ENCODE measurements around the genes CCL21, FAM205C and DNAJB5.

GRCh38 chr9:34630656-34631169, 1.8 kb upstream of the ARID3C start:
- PRO-cap, 2 experiments: no peak in any of the 2 experiments

DNA sequence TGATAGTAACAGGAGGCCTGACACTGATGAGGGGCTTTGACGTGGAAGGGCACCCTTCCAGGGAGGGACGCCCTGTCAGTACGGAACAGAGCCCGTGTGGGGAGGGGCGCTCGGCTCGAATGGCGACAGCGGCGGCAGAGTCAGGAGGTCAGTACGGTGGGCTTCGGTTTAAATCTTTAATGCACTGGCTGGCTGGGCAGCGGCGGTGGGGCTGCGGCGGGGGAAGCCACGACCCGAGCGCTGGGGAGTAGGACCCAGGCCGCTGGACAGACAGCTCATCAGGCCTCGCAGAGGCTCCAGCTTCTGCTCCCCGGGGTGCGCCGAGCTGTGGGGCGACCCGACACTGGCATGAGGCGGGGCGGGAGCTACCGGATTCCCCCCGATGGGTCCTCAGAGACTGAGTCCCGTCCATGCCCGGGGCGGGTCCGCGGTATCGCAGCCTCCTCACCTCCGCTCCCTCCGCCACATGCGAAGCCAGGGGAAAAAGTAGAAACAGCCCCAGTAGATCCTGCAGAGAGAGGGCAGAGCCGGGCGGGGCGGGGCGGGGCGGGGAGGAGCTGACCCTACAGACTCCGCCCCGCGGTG, 887 bp downstream of the ENSG00000187186 start:
- PRO-cap, 2 experiments: peak in 2 of 2 experiments; most common minus-strand start position 468 of the sequence (in 1)

- PRO-cap, 2 experiments: no peak in any of the 2 experiments
These were observed at the start of gene CCL21 for GRCh38 chr9:34710006-34710528. TSS of gene CCL21 (minus strand) at chr9:34710136.

GRCh38 chr9:34895497-34896007, at the start of gene FAM205C:
TSS of gene FAM205C (minus strand) at chr9:34895764.
- PRO-cap, 2 experiments: no peak in any of the 2 experiments

DNA sequence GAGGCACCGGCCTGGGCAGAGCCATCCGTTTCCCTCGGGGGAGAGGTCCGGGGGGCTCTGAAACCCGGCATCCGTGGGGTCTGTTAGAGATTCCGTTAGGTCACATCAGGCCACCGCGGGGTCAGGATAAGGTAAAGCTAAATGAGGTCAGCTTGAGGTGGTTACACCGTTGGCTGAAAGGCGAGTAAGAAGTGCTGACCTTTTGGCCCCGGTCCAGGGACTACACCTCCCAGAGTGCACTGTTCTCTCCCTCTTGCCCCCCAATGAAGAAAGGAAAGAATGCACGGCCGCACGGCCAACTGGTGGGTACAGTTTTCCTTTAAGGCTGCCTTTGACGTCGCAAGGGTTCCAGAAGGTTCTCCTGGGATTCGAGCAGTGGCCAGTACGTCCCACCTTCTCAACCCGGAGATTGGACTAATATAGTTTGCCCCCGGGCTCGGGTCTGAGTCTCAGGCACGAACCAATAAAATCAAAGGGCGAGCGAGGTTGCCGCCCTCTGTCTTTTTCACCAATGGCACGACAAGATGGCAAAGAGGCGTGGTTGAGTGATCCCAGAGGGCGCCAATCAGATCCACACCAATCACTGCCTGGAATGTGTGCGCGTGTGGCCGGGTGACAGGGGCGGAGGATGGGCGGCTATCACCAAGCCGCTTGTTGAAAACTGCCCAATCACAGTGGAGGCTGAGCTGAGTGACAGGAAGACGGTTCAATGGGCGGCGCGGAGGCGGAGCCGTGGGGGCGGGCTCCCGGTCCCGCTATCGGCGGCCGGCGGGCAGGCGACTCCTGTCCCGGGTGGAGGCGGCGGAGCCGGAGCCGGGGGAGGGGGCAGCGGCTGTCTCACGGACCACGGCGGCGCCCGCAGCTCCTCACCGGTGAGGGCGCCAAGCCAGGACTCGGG, at the start of gene DNAJB5:
DNAJB5 (plus strand) TSS at position 786 of the 898 bp plus-strand sequence.
- PRO-cap, 2 experiments: peak in 2 of 2 experiments; most common plus-strand start position 786 of the sequence (in 2); most common minus-strand start position 391 of the sequence (in 2)

DNA sequence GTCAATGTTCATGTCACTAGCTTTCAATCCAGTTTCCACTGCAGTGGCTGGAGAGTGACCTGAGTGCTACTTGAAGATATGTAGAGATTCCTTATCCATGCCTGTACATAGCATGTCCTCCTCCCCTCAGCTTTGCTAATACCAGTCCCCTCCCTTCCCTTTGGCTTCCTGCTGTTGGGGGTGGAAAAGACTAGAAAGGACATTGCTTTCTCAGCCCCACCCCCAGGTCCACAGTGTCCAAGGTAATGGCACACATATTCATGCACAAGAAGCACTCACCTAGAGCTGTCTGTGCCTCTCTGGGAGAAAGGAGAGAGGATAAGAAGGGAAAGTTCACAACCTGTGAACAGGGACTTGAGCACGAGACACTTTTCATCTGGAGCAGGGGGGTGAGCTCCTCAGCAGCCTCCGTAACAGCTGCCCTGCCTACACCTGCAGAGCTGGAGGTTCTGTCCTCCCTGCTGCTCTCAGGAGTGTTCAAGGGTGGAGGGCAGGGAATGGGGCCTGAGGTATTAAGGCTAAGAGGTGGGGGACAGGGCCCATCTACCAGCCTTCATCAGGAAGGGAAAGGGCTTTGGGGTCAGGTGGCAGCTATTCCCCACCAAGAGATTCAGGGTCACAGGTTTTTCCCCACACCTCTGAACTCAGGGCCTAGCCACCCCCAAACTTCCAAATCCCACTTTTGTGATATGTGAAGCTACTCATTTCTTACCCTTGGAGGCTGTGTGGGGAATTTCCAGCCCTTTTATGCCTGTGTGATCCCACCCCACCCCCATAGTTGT, 8.1 kb downstream of the DNAJB5 start:
- PRO-cap, 2 experiments: no peak in any of the 2 experiments

GRCh38 chr9:35039366-35040146, 2.5 kb upstream of the C9orf131 start:
- PRO-cap, 2 experiments: peak in 2 of 2 experiments; most common minus-strand start chr9:35039446 (in 2)

- PRO-cap, 2 experiments: peak in 2 of 2 experiments; most common minus-strand start chr9:35066710 (in 1)
These were observed 5.8 kb downstream of the VCP start for GRCh38 chr9:35066504-35067243.

GRCh38 chr9:35078975-35079402, 753 bp downstream of the FANCG start:
- PRO-cap, 2 experiments: no peak in any of the 2 experiments

- PRO-cap, 2 experiments: peak in 2 of 2 experiments; most common plus-strand start chr9:35111813 (in 1); most common minus-strand start chr9:35111559 (in 2)
These were observed 4.3 kb downstream of the ATOSB start for GRCh38 chr9:35111154-35111975.

- PRO-cap, 2 experiments: no peak in any of the 2 experiments
These were observed 3.0 kb downstream of the UNC13B start for GRCh38 chr9:35164694-35165284.

GRCh38 chr9:35236510-35237246, 74.9 kb downstream of the UNC13B start:
- PRO-cap, 2 experiments: no peak in any of the 2 experiments

GRCh38 chr9:35310415-35310656, 148.5 kb downstream of the UNC13B start:
- PRO-cap, 2 experiments: no peak in any of the 2 experiments

- PRO-cap, 2 experiments: no peak in any of the 2 experiments
These were observed 1.1 kb downstream of the RUSC2 start for GRCh38 chr9:35491128-35491322.

- PRO-cap, 2 experiments: no peak in any of the 2 experiments
These were observed 31.7 kb downstream of the RUSC2 start for GRCh38 chr9:35521603-35522072.

DNA sequence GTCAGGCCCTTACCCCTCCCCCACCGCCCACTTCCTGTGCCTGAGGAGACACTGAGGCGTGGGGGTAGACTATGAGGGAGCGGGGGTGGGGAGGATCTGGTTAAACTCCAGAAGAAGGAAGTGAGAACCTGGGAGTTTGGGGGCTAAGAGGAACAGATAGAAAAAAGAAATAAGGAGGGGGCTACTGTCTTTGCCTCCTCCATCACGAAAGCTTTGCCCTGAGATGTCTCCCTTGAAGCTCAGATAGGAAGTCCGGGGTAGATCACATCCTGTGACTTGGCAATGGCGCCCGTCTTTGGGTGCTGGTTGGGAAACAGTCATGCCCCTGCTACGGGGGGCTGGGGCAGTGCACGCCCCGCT, 1.3 kb downstream of the SIT1 start:
- PRO-cap, 2 experiments: no peak in any of the 2 experiments

DNA sequence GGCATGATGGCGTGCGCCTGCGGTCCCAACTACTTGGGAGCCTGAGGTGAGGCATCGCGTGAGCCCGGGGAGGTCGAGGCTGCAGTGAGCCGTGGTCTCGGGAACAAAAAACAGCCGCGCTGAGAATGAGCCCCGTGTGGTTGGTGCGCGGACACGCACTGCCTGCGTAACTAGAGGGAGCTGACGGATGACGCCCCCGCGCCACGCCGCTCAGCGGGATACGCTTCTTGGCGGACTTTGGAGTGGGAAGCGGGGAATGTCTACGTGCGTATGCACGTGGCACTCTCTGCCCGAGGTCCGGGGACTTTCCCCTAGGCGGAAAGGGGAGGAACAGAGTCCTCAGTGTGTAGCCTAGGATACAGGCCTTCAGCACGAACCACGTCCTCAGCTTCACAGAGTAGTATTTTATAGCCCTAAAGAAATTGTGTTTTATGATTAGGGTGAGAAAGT, 426 bp upstream of the CCDC107 start:
- PRO-cap, 2 experiments: peak in 2 of 2 experiments; most common plus-strand start position 240 of the sequence (in 2); most common minus-strand start position 160 of the sequence (in 2)

DNA sequence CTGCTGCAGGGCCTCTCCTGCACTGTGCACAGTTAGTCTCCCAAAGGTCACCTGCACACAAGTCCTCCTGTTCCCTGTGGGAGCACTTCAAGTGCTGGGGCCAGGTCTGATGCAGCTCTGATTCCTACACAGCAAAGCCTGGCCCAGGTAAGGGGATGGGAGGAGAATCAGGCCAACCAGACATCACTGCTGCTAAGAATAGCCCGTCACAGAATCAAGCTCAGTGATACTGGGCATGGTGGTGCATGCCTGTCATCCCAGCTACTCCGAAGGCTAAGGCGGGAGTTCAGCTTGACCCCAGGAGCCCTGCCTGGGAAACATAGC, 3.5 kb downstream of the TPM2 start:
- PRO-cap, 2 experiments: no peak in any of the 2 experiments

GRCh38 chr9:35740191-35740592, 7.7 kb downstream of the CREB3 start:
- PRO-cap, 2 experiments: peak in 1 of 2 experiments; most common plus-strand start chr9:35740382 (in 1)

GRCh38 chr9:35741829-35742796, 6.9 kb downstream of the GBA2 start:
- PRO-cap, 2 experiments: no peak in any of the 2 experiments